Karpas-422 (cell line): ENCODE data around the genes GABRA4 and GABRB1.

DNA sequence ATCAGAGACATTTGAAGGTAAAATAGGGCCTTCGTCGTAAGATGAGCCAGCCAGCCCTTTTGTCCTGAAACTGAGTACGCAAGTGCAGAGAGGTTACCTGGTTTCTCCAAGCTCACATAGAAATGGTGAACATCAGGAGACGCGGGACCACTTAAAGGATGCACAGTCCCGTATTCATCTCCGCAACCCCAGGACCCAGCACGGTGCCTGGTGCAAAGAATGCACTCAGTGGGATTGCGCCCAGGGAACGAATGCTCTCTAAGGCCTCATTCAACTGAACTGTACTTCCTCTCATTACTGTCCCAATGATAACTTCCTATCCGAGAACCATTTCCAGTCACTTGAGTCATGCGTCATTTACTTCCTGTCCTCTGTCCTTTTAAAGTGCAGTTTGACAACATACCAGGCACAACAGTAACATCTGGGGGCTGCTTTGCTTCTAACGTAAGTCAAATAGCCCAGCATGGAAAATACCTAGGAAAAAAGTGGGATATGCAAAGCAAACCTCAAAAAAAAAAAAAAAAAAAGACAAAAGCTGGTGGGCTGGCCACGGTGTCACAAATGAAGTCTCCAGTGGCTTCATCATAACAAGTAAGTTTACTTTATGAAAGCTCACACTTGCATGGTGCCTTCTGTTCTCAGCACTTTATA, 75.6 kb downstream of the RBM47 start:
- PRO-cap = no peak
- RAMPAGE, long total RNA = no peak

DNA sequence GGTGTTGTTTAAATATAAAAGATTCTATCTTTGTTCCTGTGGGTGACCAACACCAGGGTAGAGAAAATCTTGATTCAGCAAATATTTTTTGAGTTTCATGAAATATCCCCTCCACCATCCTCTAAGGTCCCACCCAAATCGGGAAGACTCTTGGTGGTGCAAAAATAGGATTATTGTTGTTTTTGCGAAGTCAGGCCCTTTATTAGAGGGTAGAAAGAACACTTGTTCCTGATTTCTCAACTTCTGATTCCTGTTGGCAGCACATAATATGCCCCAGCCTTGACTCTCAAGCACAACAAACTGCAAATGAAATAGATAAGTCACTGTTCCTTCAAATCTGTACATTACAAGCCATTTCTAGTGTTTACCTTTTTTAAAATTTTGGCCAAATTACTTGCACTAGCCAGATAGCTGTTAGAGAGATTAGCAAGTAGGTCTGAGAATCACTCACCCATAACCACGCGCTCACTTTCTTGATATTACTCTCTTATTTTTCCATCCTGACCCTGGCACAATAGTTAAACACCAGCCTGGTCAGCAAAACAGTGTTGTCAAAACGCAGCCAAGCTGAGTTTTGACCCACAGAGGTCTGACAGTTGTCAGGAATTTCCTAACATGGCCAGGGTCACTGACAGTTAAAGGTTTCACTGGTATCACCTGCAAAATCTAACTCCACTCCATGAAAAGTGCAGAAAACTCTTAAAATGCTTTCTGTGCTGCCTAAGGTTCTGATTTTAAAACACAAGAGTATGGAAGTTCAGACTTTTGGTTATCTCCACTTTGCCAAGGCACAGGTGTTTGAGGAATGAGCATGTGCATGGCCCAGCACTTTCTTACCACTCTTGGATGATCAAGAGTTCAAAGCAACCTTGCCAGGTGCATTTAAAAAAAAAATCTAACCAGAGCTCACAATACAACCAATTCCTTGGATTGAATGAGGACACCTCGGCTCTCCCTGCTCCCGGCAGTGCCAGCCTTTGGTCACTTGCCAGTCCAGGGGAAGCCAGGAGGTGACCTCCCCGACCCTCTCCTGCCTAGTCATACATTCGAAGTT, 69.8 kb downstream of the RBM47 start:
- PRO-cap = no peak
- RAMPAGE, long total RNA = no peak

- PRO-cap = no peak
- RAMPAGE, long total RNA = no peak
Observed at GRCh38 chr4:40590409-40590608, 39.4 kb downstream of the RBM47 start.

DNA sequence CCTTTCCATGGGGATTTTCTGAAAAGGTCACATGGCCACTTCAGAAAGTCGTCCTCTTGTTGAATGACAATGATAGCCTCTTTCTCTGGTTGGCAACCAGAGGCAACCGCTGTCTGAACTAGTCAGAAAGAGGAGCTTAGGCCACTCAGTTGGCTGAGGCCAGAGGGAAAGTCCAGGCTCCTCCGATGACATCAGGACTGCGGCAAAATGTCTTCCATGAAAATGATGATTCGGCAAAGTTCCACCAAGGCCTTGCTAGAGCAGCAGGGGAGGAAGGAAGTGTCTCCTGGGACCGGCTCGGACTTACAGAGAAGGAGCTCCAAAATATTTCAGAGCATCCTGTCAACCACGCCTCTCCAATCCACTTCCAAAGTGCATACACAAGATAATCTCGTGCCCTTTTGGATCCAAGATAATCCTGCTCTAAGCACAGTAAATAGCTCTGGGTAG, 19.2 kb upstream of the RBM47 start:
- PRO-cap = no peak
- RAMPAGE, long total RNA = no peak

- PRO-cap = no peak
- RAMPAGE, long total RNA = no peak
Observed at GRCh38 chr4:40718913-40719413, 30.8 kb upstream of the NSUN7 start.

DNA sequence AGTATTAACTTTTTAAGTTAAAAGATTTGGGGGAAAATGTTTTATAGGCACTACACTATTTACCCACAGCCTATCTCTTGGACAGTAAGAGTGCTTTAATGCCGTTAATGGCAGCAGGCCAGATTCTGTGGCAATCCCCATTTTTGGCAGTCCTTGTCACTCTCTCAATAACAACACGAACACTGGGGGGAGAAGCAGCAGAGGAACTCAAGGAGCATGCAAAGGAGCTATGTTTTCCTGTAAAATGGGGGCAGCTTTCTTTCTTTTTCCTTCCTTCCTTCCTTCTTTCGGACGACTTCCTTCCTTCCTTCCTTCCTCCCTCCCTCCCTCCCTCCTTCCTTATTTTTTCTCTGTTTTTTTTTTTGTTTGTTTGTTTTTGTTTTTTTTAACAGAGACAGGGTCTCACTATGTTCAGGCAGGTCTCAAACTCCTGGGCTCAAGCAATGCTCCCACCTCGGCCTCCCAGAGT, 168.7 kb downstream of the NSUN7 start:
- PRO-cap = no peak
- RAMPAGE, long total RNA = no peak

DNA sequence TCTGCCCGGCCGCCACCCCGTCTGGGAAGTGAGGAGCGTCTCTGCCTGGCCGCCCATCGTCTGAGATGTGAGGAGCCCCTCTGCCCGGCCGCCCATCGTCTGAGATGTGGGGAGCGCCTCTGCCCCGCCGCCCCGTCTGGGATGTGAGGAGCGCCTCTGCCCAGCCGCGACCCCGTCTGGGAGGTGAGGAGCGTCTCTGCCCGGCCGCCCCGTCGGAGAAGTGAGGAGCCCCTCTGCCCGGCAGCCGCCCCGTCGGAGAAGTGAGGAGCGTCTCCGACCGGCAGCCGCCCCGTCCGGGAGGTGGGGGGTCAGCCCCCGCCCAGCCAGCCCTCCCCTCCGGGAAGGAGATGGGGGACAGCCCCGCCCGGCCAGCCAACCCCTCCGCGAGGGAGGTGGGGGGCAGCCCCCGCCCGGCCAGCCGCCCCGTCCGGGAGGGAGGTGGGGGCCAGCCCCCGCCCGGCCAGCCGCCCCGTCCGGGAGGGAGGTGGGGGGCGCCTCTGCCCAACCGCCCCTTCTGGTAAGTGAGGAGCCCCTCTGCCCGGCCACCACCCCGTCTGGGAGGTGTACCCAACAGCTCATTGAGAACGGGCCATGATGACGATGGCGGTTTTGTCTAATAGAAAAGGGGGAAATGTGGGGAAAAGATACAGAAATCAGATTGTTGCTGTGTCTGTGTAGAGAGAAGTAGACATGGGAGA, 165.1 kb downstream of the APBB2 start:
- PRO-cap = no peak
- RAMPAGE, long total RNA = no peak

DNA sequence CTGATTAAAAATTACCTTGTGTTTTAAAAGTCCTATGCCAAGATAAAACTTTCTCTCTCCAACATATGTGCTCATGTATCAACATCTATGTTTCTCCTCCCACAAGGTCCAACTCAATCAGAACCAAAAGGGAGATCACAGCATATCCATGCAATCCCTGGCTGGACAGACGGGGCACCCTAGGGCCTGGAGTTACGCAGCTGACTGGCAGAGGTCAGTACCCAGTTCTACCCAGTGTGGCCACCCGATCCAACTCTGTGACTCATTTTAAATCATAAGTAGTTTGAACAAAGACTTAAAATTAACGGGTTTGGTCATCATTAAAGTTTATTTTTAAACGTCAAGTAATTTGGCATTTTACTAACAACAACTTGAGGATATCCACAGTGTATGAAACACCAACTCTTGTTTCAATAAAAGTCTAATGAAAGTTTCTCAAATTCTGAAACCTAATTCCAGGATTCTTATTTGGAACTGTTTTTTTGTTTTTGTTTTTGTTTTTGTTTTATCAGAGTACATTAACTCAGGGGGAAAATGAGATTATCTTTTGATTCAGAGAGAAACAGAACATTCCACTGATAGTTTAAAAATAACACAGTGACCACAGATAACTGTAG, 59.5 kb downstream of the APBB2 start:
- PRO-cap = no peak
- RAMPAGE, long total RNA = no peak

GRCh38 chr4:41216160-41217334, 2.2 kb upstream of the APBB2 start:
- PRO-cap = no peak
- RAMPAGE, long total RNA = no peak

GRCh38 chr4:41327607-41328150, 71.0 kb downstream of the UCHL1 start:
- PRO-cap = no peak
- RAMPAGE, long total RNA = no peak

GRCh38 chr4:41361176-41361352, 104.3 kb downstream of the UCHL1 start:
- PRO-cap = no peak
- RAMPAGE, long total RNA = no peak

GRCh38 chr4:41369570-41370315, 113.0 kb downstream of the UCHL1 start:
- PRO-cap = no peak
- RAMPAGE, long total RNA = no peak

DNA sequence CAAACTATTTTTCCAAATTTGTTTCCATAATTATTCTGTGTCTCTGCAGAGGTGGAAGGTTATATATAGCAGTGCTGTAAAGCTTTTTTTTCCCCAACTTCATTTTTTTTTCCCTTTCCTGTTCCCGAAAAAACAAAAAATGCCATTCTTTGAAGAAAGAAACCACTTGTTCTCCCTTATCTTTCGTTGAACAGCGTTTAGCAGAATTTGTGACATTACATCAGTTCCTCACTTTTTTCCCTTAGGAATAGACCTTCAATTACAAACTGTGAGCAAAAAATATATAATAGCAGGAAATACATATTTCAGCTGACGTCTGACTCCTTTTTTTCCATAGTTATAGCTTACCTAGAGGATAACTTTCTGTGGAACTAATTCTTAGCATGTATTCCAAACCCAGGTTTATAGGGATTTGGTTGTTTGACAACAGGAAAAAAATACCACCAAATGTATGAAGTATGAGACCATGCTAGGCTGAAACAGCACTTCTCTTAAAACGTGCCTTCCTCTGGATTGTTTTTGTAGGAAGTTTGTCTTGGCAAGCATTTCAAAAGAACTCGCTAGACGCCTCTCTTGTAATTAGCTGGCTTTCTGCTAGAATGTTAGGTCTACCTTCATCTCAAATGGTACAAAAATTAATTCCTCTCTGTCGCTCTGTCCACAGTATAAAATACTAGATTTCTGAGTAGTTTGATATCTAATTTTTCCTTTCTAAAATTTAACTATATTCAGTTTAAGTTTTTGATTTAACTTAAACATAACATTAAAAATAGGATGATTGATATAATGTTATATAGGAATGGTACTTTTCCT, 2.0 kb upstream of the LIMCH1 start:
- PRO-cap = no peak
- RAMPAGE, long total RNA = no peak

GRCh38 chr4:42643632-42644146, 13.2 kb downstream of the ATP8A1 start:
- PRO-cap = unidirectional peak, minus-strand start at chr4:42643888
- RAMPAGE, long total RNA = no peak

DNA sequence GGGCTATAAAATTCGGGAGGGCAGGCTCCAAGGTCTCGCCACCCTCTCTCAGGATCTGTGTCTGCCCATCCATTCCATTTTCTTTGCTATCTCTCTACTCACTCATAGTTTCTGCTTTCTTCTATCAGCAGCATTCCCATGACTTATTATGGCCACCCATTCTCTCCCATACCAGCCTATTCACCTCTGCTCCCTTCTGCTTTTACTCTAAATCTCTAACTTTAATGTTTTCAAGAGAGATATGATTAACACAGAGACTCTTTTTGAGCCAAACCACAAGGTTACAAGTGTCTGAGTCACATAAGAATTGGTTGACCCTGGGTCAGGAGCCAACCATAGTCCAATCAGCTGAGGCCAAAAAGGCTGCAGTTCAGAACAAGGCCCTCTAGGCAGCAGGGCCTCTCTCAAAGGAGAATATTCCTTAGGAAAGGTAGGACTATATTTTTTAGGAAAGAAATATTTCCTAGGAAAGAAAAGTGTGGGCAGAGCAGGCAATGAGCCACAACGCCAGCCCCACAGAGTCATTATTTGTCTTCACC, 2.4 kb downstream of the ATP8A1 start:
- PRO-cap = no peak
- RAMPAGE, long total RNA = no peak

DNA sequence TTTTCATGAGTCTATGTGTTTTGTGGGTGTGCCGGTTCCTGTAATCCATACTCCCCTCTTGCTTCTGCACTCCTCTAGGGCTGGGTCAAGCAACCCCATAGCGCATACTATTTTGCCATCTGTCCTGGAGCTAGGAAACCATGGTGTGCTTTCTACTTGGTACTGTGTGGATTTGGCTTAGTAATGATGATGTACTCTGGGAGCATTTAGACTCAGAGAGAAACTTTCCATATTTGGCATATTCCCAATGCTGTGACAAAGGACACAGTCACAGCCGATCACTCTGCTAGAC, 86.2 kb upstream of the GRXCR1 start:
- PRO-cap = no peak
- RAMPAGE, long total RNA = no peak

DNA sequence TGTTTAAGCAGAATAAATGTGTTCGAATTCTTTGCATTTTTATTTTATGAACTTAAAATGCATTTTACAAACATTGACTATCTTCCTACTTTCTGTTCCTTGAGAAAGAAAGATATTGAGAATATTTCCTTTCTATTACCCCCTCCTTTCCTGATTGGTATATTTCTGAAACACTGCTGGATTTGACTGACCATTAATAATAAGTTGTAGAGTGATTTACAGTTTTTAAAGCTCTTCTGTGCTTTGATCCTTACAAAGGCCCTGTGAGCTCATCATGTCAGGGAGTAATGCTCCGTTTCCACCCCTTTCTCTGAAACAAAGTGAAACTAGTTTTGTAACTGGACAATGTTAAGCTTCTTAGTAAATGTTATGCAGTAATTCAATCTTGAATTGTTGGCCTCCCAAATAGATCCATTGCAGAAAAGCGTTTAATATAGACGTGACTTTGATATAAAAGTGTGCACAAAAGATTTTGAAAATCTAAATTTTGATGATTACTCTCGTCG, 190.0 kb upstream of the GNPDA2 start:
- PRO-cap = unidirectional peak, minus-strand start at position 312 of the sequence
- RAMPAGE, long total RNA = no peak

DNA sequence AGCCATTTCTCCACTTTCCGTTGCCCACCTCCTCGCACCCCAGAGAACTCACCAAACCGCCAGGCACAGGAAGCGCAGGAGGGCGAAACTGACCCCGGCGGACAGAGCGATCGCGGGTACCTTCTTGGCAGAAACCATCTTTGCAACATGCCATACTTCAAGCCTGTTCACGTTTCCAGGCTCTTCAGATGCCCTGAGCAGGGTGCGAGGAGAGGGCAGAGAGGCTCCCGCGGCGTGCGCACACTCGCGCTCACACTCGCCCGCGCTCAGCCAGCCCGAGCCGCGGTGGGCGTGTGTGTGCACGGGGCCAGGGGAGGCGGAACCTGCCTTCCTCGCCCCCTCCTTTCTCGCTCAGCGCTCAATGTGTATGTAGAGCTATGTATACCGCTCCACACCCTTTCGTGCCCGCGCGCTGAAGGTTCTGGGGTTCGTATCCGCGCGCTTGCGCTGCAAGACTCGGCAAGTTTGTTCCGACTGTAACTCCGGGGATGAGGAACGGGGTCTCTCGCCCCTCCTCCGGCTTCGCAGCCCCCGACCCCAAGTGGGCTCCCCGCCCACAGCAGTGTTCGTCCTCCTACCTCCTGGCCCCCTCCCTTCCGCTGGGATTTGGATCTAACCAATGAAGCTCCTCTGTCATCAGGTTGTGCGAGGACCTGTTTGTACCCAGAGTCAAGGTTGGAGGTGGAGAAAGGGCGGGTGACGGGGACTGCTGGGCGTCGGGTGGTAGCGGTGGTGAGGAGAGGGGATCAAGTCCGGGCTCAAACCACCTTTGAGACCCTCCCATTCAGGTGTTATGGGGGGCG, at the start of gene GABRA4:
Gene GABRA4, minus strand, starts transcription at position 295 of the 803 bp plus-strand sequence.
- PRO-cap = no peak
- RAMPAGE, long total RNA = no peak

- PRO-cap = no peak
- RAMPAGE, long total RNA = no peak
Observed at GRCh38 chr4:47031086-47031903, at the start of gene GABRB1. TSS of gene GABRB1 (plus strand) at chr4:47031567.

DNA sequence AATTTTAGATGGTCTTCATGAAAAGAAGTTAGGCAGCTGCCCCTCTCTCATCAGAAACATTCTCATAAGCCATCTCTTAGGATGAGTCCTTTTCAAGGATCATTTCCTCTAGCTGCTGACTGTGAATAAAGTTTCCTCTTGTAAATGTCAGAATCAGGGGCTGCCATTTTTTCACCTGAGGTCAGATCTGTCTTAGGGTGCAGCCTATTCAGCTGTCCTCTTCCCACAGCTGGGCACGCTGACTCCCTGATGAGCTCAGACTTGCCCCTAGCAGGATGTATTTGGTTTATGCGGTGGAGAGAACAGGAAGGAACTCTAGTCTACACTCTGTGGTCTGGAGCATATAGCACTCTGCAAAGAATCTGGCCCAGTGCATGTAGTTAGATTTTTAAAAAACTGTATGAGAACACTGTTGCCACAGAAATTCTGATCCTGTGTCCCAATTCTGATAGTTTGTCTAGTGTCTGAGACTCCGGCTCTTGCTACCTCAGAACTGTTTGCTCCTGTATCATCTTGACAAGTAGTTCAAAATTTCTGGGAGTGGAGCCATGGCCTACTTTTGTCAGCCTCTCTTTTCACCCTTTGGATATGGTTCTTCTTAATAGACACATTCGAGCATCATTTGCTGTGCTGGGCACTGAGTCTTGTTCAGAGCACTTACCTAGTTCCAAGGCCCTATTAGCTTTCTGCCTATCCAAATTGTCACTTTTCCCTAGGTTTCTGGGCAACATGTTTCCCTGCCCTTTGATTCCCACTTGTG, 46.7 kb downstream of the ATP10D start:
- PRO-cap = no peak
- RAMPAGE, long total RNA = no peak